ENCODE measurements around a stretch of chrX.

DNA sequence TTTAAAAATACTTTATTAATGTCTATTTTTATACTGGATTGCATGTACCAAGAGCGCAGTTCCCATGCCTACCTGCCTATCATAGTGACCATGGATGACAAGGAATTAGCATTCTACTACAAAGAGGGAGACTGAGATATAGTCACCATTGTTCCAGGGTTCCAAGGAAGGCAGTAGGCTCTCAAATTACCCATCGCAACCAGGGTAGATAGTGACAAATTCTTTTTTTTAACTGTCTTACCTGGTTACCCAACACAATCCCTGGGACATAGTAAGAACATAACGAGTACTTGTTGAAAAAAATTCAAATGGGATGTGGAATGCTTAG is 618.0 kb downstream of the DMD start:
- RRBS, 2 experiments, result no CpG with 5 or more reads among the region's 3 CpGs

- RRBS, 2 experiments, result 98 to 99% methylated on average over 5 of the region's 25 CpGs
These were observed 170.1 kb downstream of the DMD start for GRCh38 chrX:33041261-33041645.

DNA sequence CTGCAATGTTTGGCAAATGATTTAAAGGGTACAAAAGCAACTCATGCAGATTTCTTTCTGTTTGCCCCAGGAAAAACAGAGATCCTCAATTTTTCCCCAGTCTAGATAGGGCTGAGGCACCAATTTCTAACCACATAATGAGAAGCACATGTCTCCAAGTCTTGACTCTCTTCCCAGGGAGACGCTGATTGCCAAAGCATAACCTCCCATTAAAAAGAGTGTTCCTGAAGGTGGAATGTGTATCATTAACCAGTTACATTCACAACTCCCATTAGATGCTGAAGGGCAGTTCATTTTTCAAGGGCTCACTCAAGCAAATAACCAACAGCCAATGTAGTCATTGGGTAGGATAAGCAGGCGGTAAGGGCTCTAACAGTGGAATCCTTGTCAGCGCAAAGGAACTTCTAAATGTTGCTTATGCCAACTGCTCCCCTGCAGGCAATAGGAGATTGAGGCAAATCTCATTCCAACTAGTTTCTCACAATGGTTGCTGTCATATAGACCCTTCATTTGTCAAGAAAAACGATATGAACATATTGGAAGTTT is 27.5 kb downstream of the TMEM47 start:
- RRBS, 2 experiments, result no CpG with 5 or more reads among the region's 4 CpGs

DNA sequence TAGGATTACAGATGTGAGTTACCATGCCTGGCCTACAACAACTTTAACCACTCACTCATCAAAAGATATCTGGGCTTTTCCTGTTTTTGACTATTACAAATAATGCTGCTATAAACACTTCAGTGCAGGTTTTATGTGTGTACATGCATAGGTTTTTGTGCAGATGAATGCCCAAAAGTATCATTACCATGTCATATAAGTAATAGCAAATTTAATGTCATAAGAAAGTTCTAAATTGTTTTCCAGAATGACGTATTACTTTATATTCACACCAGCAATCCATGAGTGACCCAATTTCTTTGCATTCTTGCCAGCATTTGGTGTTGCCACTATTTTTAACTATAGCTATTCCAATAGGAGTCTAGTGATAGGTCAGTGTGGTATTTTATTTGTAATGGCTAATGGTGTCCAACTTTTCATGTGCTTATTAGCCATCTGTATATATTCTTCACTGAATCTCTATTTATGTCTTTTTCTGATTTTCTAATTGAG is 35.4 kb upstream of the CFAP47 start:
- RRBS, 2 experiments, result no CpG with 5 or more reads among the region's 1 CpG

- RRBS, 2 experiments, result 21 to 34% methylated on average over 18 of the region's 70 CpGs
These were observed 3.5 kb downstream of the MID1IP1 start for GRCh38 chrX:38804541-38805291.

DNA sequence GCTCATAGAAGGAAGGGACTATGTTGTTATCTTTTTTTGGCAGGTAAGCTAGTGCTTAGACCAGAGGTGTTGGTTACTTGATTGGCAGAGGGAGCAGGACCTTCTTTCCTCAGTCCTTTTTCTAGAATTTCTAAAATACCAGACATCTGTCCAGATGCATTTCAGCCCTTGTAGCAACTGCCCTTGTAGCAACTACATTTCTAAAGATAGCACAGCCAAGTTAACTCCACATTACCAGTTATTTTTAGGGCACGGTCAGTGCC is 62.8 kb downstream of the MID1IP1 start:
- RRBS, 2 experiments, result no CpG with 5 or more reads among the region's 1 CpG

DNA sequence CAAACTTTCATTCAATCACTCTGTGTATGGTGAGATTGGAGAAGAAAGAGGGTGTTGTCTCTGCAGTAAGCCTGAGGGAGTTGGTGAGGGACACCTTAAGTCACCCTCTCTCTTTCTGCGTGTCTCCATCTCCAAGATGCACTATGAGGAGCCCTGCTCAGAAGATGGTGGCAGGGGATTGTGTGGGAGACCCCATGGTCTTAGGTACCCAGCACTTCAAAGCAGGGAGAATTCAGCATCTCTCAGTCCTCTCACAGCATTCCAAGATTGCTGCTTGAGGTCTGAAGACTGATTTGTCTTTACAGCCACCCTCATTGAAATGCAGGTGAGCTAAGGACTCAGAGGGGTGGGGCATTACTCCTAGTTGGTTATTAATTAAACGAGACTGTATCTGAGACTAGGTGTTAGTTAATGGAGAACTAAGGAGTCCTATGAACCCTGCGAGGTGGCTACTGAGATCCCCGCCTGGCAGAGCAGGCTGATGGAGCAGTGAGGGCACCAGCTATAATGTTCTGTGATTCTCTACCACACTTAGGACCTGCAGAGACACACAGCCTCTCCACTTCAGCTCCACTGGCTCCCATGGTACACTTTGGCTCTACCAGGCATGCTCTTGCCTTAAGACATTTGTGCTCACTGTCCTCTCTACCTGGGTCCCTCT is 215.2 kb downstream of the MID1IP1 start:
- RRBS, 2 experiments, result no CpG with 5 or more reads among the region's 4 CpGs

GRCh38 chrX:39309150-39310227 is 508.2 kb downstream of the MID1IP1 start:
- RRBS, 2 experiments, result no CpG with 5 or more reads among the region's 13 CpGs

DNA sequence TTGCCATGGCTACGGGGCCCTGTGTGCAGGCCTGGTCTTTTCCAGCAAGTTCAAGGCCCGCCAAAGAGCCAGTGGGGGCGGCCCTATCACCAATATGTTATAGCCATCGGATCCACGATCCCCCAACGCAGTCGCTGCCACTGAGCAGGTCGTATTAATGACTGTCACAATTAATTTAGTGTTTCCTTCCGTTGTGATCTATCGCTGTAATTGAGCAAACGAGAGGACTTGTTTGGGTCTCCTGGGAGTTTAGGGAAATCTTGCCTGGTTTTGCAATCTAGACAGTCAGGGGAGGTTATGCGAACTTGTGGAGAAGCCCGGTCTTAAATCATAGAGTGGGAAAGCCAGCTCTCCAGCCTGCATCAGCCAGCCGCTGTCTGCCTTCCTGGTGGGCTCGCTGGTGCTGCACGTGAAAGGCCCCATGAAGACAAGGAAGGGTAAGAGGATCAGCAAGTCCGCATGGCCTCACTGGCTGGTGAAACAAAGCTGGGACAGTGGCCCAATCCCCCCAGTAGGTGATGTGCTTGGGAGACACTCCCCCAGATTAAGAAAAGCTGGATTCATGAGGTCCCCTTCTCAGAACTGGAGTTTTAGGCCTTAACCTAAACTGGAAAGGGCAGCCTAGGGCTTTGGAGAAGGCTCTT is 452.2 kb downstream of the BCOR start:
- RRBS, 2 experiments, result no CpG with 5 or more reads among the region's 17 CpGs

- RRBS, 2 experiments, result no CpG with 5 or more reads among the region's 19 CpGs
These were observed 242.9 kb downstream of the BCOR start for GRCh38 chrX:39854623-39855519.

DNA sequence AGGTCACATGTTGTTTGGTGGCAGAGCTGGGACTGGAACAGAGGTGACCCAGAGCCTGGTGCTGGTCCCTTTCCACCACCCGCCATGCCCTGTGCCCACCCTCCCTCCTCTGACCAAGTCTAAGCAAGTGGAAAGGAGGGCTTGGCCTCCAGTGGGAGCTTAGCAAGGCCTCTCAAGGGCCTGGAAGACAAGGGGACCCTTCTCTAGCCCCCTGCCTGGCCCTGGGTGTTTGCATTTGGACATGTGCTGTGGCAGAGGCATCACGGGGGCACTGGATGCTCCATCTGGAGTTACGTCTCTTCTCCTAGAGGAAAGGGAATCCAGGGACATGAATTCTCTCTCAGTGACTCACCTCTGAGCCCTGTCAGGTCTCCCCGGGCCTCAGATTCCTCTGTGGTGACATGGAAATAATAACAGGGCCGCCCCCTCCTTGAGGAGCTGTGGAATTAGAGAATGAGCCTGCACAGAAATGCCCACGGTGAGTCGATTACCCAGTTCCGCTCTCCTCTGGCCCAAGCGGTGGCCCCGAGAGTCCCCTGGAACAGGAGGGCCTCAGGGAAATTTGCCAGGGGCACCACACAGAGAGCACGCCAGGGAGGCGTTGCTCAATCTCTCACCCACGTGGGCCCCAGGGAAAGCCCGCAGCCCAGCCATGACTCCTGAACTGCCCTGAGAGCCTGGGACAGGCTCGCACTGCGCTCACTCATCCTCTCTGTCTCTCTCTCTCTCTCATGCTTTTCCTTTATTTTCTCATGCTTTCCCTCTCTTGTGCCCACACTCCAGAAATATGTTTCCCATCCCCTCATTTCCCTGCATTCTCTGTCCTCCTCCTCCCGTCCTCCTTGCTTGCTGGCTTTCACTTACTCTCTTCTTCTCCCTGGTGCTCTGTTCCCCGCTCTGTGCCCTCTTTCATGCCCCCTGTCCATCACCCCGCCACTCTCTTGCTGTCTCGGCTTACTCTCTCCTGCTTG is 189.5 kb downstream of the BCOR start:
- RRBS, 2 experiments, result no CpG with 5 or more reads among the region's 20 CpGs

DNA sequence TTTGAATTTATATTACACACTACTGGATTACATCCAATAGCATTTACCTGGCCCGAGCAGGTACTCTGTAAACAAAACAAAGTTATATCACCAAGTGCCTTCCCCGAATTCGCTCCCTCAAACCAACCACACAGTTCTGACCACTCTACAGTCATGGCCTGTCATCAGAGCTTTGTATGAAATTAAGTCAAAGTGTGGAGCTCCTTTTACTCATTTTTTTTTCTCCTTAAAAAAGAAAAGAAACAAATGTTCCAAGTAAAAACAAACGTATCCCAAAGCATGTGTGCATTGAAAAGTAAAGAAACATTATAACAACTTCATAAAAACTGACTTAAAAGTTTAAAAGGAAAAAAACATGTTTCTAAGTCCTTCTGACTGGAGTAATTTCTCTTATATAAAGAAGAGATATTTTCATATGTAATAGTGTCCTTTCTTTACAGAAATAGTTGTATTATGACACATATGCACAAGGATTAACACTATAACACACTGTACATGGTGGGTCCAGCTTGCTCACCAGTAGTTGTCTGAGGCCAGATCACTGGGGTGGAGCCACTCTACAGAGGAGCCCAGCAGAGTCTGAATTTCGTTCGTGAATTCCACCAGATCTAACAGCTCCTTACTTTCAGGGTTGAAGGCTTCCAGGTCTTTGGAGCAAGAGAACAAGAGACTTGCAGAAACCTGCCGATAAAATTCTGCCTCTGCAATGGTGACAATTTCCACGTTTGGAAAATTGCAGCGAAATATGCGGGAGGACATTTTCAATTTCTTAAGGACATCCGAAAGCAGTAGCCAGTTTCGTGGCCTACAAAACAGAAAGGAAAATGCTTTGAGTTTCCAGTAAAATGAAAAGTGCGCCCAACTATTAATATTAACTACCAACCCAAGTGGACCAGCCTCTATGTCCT is 45.9 kb downstream of the BCOR start:
- RRBS, 2 experiments, result no CpG with 5 or more reads among the region's 13 CpGs

DNA sequence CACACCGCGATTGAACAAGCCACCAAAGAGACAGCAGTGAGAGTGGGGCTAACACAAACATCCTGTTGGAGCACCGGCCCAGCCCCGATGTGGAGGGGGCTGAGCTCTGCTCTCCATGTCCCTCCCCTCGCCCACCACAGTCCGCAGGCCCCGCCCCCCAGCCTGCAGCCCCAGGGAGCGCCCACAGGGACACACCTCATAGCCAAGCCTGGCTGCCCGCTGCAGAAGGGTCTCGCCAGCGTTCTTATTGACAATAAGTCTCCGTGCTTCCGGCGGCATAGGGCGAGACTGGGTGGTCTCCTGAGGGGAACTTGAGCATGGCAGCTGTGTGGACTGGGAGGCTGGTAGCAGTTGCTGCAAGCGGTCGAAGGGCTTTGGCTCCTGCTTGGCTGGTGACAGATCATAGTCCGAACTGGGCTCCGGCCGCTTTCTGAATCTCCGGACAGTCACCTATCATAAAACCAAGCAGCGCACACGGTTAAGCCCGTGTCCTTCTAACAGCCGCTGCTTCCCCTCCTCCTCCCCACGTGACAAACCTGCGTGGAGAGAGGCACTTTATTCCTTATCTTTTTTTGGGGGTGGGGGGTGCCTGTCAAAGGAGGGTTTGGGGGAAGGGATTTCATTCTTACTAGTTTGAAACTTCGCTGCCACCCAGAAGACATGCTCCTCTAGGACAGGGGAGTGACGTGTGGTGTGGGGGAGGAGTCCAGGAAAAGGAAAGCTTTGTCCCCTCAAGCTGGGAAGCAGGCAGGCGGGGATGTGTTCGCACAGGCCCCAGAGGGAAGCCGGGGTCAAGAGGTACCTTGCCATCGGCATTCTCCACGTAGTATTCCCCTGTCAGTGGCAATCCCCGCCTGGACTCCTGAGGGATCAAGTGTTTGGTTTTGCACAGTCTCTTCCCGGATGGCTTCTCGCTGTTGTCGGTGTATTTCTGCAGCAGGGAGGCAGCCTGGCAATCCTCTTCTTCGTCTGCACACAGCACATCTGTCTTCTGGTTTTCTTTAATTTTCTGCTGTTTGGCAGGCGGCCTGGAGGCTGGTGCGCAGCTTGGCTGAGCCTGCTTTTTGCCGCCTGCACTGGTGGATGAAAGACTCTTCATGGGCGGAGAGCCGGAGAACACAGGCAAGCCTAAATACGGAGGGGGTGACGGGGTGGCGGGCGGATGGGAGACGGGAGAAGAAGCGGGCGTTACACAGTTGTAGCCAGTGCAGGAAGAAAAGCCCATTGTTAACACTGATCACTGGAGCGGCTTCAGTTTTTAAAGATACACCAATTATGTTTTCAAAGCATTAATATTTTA is 35.4 kb downstream of the BCOR start:
- RRBS, 2 experiments, result 88% methylated on average over 3 of the region's 52 CpGs; no CpG with 5 or more reads in 1 of the 2 experiments

GRCh38 chrX:40085703-40086578 is 11.8 kb downstream of the BCOR start:
- RRBS, 2 experiments, result no CpG with 5 or more reads among the region's 16 CpGs

DNA sequence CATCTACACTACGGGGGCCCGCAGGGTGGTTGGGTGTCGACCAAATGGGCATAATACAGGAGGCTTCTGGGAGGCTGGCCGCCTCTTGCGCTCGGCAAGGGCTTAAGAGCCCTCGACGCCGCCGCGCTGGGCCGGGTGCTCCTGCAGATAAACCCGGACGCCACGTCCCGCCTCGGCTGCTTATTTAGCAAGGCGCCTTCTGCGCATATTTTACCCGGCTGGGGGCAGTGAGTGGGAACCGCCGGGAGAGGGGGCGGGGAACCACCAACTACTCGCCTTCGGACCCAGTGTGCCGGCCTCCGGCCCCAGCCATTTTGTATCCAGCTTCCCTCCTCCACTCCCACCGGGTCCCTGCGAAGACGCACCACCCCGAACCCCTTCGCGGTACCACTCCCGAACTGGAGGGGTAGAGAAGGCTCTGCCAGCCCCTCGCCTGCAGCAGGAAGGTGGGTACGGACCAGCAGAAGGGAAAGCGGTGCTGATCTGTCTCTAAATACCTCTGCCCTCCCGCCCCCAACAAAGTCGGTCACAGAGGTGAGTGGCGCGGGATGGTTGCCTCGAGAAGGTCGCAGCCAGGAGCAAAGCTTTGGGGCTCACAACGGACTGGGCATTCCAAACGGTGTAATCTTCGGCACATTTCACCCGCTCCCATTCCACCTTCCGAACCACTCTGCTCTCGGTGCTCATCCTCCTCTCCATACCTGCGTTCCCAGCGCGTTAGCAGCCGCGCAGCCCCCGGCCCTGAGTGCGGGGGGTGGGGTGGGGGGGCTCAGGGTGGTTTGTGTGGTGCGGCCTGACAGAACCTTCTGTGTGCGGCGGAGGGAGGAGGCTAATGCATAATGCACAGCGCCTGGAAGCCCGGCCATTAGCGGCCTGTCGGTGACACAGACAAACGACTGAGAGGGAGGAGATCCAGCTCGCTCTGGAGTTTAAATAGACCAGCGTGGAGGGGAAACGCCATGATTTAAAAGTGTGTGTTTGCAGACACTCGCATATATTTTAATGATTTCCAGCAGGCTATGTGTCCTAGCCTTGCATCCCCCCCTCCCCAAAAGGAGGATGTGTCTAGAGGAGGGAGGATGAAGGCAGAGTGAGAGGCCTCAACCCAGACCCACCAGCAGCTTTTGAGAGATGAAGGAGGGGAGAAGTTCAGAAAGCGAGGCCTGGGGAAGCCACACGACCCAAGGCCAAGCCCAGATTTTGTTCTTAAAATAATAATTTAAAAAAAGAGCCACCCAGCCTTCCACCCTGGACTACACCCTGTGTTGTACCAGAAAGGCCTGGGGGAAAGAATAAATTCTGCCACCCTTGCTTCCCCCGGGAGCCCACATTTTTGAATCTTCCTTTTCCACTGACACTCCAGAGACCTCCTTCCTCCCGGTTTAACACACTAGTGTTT is 5.1 kb upstream of the BCOR start:
- RRBS, 2 experiments, result 3 to 70% methylated on average over 14 of the region's 72 CpGs

GRCh38 chrX:40151574-40152113 is 53.9 kb upstream of the BCOR start:
- RRBS, 2 experiments, result 2% methylated on average over 7 to 16 of the region's 50 CpGs

GRCh38 chrX:40173360-40173977 is 75.7 kb upstream of the BCOR start:
- RRBS, 2 experiments, result no CpG with 5 or more reads among the region's 11 CpGs

- RRBS, 2 experiments, result 0% methylated on average over 3 of the region's 41 CpGs; no CpG with 5 or more reads in 1 of the 2 experiments
These were observed 76.4 kb upstream of the BCOR start for GRCh38 chrX:40173978-40174829.

DNA sequence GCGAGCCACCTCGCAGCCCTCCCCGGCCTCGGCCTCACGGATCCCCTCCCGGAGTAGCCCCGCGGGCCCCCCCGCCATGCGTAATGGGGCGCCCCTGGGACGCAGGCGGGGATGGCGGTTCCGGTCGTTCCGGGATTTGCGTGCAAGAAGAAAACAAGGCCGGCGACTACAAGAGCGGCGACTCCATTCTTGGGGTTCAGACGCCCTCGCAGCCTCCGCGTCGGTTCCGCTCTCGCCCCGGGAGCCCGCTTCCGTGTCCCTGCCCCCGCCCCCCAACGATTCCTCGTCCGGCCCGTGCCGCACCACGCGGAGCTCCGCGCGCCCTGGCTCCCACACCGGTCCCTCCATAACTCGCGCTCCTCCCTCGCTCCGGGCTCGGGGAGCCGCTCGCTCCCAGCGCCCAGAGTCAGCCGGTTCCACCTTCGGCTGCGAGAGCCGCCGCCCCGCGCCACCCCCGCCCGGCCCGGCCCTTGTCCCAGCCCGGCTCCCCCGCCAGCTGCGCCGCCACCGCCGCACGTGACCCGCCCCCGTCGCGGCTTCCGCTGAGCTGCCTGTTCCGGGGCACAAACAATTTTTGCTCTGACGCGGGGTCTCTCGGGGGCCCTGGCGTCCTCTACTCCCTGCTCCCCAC is 78.7 kb upstream of the BCOR start:
- RRBS, 2 experiments, result under 1 to 1% methylated on average over 66 of the region's 79 CpGs